Metastatic Breast Carcinoma in the Brain (tissue), 10 donors: ENCODE results near the genes FAM193A and TNIP2.

DNA sequence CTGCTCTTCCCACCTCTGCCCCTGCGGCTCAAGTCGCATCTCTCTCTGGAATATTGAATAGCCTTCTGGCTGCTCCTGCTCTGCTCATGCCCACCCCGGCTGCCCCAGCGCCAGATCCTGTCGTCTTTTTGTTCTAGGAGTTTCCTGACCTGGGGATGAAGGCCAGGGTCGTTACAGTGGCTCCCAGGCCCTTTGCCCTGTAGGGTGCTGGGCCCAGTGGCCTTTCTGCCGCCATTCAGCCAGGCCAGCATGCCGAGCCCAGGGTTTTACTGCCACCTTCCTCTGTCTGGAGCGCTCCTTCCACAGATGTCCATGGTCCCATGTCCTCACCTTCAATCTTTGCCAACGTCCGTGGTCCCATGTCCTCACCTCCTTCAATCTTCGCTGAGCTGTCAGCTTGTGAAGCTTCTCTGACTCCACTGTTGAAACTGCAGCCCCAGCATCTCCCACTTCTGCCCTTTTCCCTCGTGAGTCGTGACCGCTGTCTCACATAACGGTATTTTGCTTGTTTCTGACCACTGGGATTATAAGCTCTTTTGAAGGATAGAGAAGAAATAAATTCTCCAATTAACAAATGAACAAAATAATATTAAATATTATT is 9.8 kb downstream of the MAEA start:
- PRO-cap, 10 experiments, result no peak in any of the 10 experiments

DNA sequence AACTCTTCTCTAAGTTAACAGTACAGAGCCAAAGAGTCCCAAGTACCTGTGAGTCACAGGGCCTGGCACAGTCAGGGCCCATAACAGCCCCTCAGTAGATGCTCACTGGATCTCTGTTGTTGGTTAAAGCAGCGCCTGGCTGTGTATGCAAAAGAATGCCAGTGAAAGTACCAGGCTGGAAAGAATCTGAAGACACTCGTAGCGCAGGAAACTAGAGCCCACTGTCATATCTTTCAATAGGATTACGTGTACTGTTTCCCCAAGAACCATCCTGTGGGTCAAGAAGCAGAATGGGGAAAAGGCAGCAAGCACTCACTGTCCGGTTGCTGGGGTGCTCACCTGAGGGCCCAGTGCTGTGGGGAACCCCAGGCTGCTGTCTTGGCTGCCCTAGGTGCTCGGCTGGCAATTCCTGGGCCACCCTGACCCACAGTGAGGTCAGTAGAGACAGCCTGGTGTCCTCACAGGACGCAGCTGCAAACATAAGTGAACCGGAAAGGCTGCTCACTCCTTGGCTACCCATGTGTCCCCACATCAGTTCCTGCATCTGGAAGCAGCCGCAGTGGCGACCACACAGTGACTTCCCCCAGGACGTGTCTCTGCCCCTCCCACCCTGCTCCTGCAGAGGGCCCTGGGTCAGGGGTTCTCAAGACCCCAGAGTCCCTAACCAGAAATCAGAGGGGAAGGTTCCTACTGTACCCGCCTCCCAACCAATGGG is 3.1 kb upstream of the SLBP start:
- PRO-cap, 10 experiments, result peak in 1 of 10 experiments; most common minus-strand start position 431 of the sequence (in 1)

DNA sequence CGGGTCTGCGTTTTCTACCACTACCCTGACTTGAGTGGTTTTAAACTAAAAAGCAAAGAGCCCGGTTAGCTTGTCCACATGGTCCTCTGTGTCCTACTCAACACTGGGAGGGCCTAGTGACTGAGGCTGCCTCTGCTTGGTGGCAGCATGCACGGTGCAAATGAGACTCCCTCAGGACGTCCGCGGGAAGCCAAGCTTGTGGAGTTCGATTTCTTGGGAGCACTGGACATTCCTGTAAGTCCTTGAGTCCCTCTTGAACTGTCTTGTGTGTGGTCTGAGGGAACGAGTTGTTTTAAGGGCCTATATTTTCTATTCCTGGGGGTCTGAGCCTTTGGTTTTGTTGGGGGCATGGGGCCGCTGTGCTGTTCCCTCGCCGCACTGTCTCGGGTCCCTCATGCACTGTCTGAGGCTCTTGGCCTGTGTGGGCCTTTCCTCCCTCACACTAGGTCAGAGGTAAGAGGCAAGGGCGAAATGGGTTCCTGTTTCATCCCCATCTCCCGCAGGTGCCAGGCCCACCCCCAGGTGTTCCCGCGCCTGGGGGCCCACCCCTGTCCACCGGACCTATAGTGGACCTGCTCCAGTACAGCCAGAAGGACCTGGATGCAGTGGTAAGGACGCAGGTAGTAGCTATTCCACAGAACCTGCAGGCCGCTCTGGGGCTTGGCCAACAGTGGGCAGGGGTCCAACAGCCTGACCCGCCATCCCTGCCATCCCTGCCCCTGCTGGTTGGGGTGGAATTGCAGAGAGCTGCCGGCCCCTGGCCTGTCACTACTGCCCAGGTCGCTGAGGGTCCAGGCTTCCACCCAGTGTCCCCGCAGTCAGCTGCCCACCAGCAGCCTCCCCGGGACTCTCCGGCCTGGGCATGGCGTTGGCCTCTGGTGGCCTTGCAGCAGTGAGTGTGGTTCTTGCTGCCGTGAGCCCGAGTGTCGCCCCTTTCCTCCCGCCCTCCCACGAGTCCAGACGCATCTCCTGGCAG is 16.1 kb downstream of the TACC3 start:
- PRO-cap, 10 experiments, result no peak in any of the 10 experiments

DNA sequence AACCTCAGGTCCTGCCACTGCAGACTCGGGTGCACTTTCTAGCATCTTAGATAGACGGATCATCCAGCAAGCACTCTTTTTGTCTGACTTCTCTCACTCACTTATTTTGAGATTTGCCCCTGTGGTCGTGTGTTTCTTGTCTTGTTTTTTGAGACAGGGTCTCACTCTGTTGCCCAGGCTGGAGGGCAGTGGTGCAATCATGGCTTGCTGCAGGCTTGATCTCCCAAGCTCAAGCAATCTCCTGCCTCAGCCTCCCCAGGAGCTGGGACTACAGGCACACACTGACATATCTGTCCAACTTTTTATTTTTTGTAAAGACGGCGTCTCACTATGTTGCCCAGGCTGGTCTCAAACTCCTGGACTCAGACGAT is 26.7 kb downstream of the FGFR3 start:
- PRO-cap, 10 experiments, result no peak in any of the 10 experiments

DNA sequence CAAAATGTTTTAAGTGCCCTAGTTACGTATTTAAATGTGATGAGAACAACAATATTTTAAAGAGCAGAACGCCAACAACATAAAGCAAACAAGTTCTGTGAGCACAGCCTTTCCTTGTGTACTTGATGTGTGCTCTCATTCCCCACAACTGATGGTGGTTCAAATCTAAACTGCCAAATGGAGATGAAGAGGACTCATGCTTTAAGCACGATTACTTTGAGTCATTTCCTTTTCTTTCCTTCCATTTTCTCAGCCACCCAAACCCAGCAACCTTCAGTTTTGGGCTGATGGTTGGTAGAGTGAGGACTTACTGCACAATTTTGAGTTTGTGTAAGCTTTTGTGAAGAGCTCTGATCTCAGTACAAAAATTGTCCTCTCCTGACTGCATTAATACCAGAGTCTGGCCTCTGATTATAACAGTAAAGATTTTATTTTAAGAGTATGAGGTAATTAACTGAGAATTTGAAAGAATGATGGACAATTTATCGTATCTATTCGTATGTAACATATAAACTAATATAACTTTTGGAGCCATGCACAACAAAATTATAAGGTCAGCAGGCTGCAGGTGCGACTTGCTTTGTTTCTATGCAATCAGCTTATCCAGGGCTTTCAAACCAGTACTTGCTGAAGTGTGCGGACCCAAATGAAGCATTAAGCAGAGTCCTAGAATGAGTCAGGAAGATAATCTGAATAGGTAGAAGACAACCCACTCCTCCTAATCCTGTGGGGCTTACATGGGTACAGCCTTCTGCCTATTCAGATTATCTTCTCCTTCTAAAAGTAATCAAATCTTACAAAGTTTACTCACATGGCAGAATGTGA is 1.9 kb downstream of the NSD2 start:
- PRO-cap, 10 experiments, result peak in 6 of 10 experiments; most common minus-strand start position 150 of the sequence (in 5)

DNA sequence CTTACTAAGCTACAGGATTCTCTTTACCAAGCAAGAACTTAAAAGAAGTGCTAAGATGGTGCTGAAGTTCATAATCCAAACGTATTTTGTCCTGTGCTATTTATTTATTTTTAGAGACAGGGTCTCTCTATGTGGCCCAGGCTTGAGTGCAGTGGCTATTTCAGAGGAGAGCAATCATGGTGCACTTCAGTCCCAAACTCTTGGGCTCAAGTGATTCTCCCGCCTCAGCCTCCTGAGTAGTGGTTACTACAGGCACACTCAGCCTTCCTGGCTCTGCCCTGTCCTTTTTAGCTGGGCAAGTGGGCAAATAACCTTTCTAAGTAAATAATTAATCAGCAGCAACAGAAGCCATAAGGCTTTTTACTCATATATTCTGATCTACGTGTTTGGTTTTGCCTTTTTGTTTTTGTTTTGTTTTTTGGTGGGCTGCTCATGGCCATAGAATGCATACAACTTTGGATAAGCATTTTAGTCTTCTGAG is 2.6 kb downstream of the NSD2 start:
- PRO-cap, 10 experiments, result no peak in any of the 10 experiments

DNA sequence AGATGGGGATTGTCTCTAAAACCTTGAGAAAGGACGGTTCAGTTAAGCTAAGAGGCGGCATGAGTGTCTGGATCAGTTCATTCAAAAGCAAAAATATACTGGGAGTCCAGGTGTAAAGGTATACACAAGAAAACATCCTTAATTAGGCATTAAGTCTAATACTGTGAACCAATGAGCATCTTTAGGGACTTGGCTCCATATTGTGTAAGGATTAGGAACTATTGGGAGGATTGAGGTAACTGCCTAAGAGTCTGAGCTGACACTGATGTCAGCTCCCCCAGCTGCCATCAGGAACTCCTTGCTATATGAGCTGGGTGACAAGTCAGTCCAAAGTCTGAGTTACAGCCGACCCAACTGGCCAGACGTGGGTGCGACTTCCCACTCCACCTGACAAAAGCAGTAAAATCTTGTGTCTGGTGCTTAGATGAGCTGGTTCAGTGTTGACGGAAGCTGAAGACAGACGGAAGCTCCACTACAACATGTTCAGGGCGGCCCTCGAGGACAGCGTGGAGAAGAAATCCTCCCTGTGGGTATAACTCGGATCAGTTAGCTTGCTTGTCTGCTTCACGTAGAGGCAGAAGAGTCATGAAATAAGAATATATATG is 5.6 kb upstream of the C4orf48 start:
- PRO-cap, 10 experiments, result peak in 1 of 10 experiments; most common plus-strand start position 437 of the sequence (in 1)

- PRO-cap, 10 experiments, result peak in 1 of 10 experiments; most common minus-strand start chr4:2036967 (in 1)
Measured at GRCh38 chr4:2036741-2037441, 4.9 kb upstream of the C4orf48 start.

GRCh38 chr4:2071821-2072601 is 12.9 kb downstream of the NAT8L start:
- PRO-cap, 10 experiments, result peak in 1 of 10 experiments; most common plus-strand start chr4:2072204 (in 1); most common minus-strand start chr4:2072075 (in 1)

DNA sequence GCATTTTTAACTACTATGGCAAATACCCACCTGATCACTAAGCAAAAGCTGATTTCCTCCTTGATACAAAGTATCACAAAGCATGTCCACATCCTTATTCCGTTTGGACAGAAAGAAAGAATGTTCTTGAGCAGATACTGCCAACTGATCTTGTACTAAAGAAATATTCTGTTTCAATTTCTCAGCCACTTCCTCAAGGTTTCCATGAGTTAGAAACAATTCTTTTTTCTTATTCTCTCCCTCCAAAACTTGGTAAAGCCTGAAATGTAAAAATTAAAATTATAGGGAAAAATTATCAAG is 5.8 kb downstream of the HAUS3 start:
- PRO-cap, 10 experiments, result no peak in any of the 10 experiments

- PRO-cap, 10 experiments, result no peak in any of the 10 experiments
Measured at GRCh38 chr4:2249669-2250320, 7.9 kb upstream of the HAUS3 start.

DNA sequence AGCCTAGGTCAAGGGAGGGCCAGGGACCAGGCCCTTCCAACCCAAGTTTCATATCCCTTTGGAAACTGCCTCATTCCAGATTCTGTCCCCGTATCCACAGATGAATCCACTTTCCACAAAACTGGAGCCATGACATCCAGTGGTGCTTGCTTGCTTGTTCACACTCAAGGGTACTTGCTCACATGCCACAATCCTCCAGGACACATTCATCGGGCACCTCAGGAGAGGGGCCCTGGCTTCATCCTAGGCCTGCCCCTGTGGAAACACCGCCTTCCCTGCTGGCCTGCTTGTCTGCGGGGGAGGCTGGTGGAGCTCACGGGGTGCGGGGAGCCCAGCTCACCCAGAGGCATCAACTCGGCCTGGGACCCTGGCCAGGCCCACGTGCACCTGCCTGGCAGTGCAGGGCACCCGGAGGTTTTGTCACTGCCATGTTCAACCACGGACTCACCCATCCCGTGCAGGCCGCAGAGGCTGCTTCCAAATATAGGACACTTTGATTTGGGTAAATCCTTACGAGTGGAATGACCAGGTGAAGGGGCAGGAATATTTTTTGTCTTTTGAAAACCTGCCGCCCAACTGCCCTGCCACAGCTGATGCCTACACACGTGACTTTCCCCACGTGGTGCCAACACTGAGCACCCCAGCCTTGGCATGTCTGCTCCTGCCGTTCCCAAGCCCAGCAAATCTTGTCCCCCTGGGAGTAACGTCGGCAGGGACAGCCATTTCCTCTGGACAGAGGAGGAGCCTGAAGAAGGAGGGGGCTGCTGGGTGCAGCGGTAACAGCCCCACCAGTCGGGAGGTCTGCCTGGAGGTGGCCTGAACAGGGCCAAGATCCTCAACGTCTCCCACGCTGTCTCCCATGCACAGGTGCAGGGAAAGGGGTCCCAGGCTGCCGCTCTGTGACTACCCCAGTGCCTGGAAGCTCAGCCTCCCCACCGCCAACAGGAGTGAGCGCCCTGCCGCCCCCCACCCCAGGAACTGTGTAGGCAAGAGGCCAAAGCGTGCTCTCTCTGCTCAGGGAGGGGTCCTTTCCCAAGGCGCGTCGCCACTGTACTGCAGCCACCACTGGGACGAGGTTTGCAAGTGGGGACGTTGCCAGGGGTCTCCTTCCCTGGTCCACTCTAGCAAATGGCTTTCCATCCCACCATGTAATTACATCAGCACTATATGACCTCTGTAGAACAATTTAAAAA is 8.5 kb downstream of the MXD4 start:
- PRO-cap, 10 experiments, result no peak in any of the 10 experiments

GRCh38 chr4:2333619-2333929 is 71.7 kb upstream of the MXD4 start:
- PRO-cap, 10 experiments, result peak in 1 of 10 experiments; most common plus-strand start chr4:2333706 (in 1)

- PRO-cap, 10 experiments, result peak in 1 of 10 experiments; most common plus-strand start chr4:2363692 (in 1)
Measured at GRCh38 chr4:2363183-2364110, 55.0 kb downstream of the ZFYVE28 start.

DNA sequence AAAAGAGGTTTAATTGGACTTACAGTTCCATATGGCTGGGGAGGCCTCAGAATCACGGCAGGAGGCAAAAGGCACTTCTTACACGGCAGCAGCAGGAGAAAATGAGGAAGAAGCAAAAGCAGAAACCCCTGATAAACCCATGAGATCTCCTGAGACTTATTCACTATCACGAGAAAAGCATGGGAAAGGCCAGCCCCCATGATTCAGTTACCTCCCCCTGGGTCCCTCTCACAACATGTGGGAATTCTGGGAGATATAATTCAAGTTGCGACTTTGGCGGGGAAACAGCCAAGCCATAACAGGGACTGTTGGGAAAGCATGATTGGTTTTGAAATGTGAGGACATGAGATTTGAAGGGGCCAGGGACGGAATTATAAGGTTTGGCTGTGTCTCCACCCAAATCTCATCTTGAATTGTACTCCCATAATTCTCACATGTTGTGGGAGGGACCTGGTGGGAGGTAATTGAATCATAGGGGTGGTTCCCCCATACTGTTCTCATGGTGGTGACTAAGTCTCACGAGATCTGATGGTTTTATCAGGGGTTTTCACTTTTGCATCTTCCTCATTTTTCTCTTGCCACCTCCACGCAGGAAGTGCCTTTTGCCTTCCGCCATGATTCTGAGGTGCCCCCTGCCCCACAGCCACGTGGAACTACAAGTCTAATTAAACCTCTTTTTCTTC is 35.5 kb downstream of the ZFYVE28 start:
- PRO-cap, 10 experiments, result no peak in any of the 10 experiments

GRCh38 chr4:2412431-2412861 is 6.0 kb downstream of the ZFYVE28 start:
- PRO-cap, 10 experiments, result no peak in any of the 10 experiments

DNA sequence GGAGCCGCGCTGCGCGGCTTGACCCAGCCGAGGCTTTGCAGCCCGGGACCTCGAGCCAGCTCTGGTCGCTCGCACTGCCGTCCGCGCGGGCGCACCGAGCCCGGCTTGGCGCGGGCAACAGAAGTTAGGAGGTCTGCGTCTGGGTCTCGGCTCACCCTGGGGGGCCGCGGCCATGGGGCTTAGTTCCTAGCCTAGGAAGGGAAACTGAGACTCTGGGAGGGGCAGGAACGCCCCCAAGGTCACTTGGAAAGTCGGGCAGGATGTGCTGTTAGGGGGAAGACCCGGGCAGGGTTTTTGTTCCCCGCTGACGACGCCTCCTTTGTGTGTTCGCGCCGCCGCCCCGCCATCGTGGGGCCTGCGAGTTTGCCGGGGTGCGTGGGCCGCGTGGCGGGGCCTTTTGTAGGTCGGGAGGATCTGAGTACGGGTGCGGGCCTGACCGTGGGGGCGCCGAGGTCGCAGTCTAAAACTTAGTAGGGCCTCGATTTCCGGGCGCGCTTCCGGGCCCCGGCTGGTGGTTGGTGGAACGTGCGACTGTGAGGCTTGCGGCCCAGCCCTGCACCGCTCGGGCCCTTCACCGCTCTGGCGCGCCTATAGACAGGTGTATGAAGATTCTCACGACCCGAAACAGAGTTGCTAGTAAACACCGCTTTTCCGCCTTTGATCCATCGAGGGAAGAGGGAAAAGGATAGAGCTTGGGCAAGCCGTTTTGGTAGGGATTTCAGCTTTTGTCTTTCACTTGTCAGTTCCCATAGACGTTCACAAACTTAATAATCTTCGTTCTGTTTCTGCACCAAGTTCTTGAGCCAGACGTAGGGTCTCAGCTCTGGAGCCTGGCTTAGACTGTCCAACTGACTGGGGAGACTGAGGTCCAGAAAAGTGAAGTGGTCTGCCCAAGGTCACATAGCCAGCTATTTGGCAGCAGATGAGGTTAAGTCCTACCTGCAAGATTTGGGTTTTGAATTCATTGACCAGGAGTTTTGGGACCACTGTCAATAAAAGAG is 728 bp downstream of the RNF4 start:
- PRO-cap, 10 experiments, result peak in 4 of 10 experiments; most common minus-strand start position 535 of the sequence (in 3)

- PRO-cap, 10 experiments, result no peak in any of the 10 experiments
Measured at GRCh38 chr4:2512589-2513025, 23.8 kb upstream of the FAM193A start.

DNA sequence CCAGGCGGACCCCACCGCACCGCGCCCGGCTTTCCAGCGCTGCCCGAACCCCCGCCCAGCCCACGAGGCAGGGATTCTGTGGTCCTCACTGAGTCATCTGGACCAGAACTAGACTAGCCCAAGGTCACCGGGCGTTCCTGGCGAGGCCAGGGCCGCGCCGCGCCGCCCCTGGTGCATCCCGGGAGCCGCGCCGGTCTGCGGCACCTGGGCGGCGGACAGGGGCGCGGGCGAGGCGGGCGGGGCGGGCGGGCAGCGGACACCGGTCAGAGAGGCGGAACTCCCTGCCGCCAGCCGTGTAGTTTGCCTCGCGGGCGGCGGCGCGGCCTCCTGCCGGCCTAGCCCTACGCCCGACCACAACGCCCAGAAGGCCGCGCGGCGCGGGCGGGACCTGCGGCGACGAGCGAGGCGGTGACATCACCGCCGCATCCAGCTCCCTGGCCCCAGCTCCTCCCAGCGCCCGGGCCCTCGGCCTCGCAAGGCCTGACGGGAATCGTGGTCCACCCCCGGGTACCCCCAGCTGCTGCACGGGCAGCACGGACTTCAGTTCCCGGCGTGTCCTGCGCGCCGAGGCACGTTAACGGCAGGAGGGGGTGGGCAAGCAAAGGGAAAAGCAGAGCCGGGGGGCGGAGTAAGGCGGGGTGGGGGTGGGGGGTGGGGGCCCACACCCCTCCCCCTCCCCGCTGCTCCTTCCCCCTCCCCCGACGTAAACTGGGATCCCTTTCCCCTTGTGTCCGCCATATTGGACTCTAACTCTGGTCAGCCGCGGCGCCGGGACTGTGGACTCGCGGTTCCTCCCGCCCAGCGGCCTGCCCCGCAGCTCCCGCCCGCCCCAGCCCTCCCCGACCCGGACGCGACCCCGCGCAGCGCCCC is at the start of gene FAM193A:
Gene FAM193A, plus strand, starts transcription at position 714 of the 870 bp plus-strand sequence.
- PRO-cap, 10 experiments, result peak in 10 of 10 experiments; most common plus-strand start position 749 of the sequence (in 9); most common minus-strand start position 355 of the sequence (in 6)

DNA sequence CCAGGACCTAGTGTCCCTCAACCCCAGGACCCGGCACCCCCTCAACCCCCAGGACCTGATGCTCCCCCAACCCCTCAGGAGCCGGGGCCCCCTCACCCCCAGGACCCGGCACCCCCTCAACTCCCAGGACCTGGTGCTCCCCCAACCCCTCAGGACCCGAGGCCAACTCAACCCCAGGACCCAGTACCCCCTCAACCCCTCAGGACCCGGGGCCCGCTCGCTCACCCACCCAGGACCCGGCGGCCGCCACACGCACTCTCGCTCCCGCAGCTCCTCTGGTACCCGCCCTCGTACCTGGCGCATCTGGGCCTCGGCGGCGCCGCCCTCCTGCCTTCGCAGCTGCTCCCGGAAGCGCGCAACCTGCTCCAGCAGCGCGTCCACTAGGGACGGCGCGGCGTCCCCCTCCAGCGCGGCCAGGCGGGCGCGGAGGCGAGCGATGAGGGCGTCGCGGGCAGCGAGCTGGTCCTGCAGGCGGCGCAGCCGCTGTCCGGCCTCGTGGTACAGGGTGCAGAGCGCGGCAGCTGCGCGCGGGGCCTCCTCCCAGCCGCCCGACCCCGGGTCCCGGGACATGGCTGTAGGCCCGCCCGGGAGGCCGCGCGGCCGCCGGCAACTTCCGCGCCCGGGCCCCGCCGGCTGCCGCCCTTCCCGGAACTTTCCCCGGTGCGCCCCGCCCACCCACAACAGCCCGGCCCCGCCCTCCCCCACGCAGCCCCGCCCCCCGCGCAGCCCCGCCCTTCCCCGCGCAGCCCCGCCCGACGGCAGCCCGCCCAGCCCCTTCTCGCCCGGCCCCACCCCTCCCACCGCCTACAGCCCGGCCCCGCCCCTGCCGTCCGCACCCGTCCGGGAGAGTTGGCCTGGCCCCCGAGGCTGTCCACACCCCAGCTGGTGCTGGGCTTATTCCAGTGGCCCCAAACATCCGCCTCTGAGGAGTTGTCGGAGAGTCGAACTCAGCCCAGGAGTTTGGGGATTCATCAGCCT is at the start of gene TNIP2:
Gene TNIP2, minus strand, starts transcription at position 617 of the 978 bp plus-strand sequence.
- PRO-cap, 10 experiments, result peak in 10 of 10 experiments; most common plus-strand start position 410 of the sequence (in 6); most common minus-strand start position 277 of the sequence (in 10)